ENCODE measurements around a stretch of chr5.

DNA sequence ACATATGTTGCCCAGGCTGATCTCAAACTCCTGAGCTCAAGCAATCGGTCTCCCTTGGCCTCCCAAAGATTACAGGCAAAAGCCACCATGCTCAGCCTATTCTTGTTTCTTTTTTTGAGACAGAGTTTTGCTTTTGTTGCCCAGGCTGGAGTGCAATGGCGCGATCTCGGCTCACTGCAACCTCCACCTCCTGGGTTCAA is 13.5 kb downstream of the RNF44 start:
- PRO-cap, 3 experiments, result no peak in any of the 3 experiments
- RAMPAGE, long total RNA, result no peak

DNA sequence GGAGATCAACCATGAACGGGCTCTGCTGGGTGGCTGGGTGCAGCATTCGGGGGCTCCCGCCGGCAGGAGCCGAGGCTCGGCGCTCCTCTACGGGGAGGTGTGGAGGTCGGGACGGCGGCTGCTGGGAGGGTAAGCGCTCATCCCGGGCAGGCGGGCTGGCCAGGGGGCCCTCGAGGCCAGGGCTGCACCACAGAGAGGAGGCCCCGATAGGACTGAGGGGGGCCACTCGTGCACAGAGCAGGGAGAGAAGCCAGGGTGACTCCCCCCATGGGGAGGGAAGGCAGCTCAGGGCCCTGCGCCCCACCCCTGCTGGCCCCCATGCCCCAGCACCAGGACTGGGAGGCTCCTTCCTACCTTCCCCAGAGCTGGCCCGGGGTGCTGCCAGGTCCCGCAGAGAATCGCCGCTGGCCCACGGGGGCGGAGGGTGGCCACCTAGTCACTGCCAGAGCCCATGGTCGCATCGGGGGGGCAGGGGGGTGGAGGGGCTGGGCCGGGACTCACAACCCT is 5.1 kb downstream of the RNF44 start:
- PRO-cap, 3 experiments, result no peak in any of the 3 experiments
- RAMPAGE, long total RNA, result no peak

GRCh38 chr5:176537674-176538017 is 444 bp upstream of the RNF44 start:
- PRO-cap, 3 experiments, result peak in 3 of 3 experiments; most common minus-strand start chr5:176537860 (in 3)
- RAMPAGE, long total RNA, result no peak

GRCh38 chr5:176542903-176543758 is 5.9 kb upstream of the RNF44 start:
- PRO-cap, 3 experiments, result peak in 3 of 3 experiments; most common plus-strand start chr5:176543541 (in 3); most common minus-strand start chr5:176543112 (in 1)
- RAMPAGE, long total RNA, result no peak

- PRO-cap, 3 experiments, result no peak in any of the 3 experiments
- RAMPAGE, long total RNA, result no peak
These were observed 27.0 kb downstream of the CDHR2 start for GRCh38 chr5:176576187-176576412.

- PRO-cap, 3 experiments, result no peak in any of the 3 experiments
- RAMPAGE, long total RNA, result no peak
These were observed 9.2 kb upstream of the NSD1 start for GRCh38 chr5:177124269-177124853.

DNA sequence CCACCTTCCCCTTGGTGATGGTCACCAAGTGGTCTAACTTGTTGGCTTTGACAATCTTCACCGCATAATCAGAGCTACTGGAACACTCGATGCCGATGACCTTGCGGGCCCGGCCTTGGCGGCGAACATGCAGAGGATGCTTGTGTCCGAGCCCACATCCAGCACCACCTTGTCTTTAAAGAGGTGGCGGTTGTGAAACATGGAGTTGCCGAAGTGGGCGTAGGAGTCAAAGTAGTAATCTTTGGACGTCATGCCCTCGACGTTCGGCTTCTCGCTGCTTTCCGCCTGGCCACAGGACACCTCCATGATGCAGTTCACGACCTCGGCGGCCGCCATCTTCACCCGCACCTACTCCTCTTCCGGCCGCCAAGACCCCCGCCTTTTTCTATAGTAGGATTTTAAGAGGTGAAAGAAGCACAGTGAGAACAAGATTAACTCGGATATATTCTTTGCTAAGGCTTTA is 37.2 kb downstream of the RAB24 start:
- PRO-cap, 3 experiments, result no peak in any of the 3 experiments
- RAMPAGE, long total RNA, result no peak

GRCh38 chr5:177318543-177318936 is 6.8 kb upstream of the MXD3 start:
- PRO-cap, 3 experiments, result no peak in any of the 3 experiments
- RAMPAGE, long total RNA, result no peak

GRCh38 chr5:177355737-177356203 is 2.0 kb upstream of the RGS14 start:
- PRO-cap, 3 experiments, result no peak in any of the 3 experiments
- RAMPAGE, long total RNA, result no peak

GRCh38 chr5:177425545-177426471 is 668 bp upstream of the GRK6 start:
- PRO-cap, 3 experiments, result peak in 3 of 3 experiments; most common plus-strand start chr5:177426062 (in 3); most common minus-strand start chr5:177426250 (in 3)
- RAMPAGE, long total RNA, result no peak

GRCh38 chr5:177458248-177458778 is 11.7 kb downstream of the PRR7 start:
- PRO-cap, 3 experiments, result no peak in any of the 3 experiments
- RAMPAGE, long total RNA, result no peak

DNA sequence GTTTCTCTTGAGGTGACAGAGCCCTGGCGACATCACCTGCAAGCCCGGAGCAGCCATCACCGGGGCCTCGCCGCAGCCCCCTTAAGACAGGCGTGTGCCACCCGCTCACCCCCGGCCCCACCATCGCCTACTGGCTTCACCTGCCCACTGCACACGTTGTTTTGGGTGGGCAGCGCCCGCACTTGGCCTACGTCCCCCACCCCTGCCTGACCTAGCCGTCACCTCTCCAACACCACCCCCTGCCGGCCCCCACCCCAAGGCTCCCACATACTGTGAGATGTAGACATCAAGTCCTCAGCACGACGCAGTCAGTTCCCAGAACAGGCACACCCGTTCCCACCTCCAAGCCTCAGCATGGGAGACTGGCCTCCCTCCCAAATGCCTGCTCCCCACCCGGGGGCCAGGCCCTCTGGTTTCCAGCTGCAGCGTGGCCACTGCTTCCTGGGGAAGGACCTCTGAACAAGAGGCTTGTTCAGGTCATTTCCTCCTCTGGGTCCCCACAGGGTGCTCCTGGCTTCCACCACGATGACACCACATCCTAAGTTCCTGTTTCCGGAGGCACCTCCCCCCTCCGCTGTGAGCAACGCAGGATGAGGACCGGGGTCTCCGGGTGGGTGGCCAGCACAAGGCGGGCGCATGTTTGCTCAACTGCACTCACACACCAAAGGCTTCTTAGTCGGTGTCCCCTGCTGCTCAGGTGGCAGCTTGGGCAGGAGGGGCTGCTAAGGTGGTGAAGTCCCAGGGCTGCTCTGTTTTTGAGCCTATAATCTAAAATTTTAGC is 11.3 kb downstream of the DBN1 start:
- PRO-cap, 3 experiments, result no peak in any of the 3 experiments
- RAMPAGE, long total RNA, result no peak

DNA sequence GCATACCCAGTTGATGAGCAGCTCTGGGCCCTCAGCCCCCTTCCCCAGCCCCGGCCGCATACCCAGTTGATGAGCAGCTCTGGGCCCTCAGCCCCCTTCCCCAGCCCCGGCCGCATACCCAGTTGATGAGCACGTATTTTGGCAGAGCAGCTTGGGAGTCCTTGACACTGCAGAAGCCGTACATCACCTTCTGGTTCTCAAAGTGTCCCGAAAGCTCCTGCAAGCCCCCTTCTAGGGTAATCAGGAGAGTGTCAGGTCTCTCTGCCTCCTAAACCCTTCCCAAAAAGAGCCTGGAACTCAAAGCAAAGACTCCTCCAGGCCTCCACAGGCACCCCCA is 5.5 kb downstream of the DBN1 start:
- PRO-cap, 3 experiments, result no peak in any of the 3 experiments
- RAMPAGE, long total RNA, result no peak

DNA sequence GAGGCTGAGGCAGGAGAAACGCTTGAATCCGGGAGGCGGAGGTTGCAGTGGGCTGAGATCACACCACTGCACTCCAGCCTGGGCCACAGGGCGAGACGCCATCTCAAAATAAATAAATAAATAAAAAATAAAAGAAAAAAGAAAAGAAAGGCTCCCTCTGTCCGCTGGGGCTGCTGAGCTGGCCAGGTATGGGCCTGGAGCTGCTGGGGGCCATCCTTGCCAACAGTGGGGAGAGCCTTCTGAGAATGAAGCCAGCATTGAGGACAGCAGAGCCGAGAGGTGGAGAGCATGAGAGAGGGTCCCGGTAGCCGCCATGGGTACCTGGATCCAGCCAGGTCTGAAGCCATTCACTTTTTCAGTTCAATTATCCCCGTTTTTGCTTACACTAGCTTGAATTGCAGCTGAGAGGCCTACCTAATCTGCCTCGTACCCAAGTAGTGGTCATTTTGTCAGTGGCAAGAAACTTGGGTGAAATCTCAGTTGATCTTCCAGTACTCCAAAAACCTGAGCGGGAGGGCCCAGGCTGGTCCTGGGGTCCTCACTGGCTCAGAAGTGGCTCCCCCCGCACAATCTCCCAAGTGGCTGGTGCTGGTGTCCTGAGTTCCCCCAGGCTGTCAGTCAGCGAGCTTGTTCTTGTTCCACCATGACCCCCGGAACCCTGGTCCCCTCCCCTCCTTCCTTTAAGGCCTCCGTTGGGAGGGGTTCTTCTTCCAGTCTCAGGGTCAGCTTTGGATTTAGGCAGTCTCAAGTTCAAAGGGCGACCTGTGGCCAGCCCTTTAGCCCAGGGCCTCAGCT is 4.1 kb upstream of the DBN1 start:
- PRO-cap, 3 experiments, result no peak in any of the 3 experiments
- RAMPAGE, long total RNA, result no peak

GRCh38 chr5:177483177-177483850 is 9.9 kb upstream of the DBN1 start:
- PRO-cap, 3 experiments, result no peak in any of the 3 experiments
- RAMPAGE, long total RNA, result no peak

GRCh38 chr5:177502087-177502784 is 4.8 kb upstream of the PDLIM7 start:
- PRO-cap, 3 experiments, result no peak in any of the 3 experiments
- RAMPAGE, long total RNA, result no peak

DNA sequence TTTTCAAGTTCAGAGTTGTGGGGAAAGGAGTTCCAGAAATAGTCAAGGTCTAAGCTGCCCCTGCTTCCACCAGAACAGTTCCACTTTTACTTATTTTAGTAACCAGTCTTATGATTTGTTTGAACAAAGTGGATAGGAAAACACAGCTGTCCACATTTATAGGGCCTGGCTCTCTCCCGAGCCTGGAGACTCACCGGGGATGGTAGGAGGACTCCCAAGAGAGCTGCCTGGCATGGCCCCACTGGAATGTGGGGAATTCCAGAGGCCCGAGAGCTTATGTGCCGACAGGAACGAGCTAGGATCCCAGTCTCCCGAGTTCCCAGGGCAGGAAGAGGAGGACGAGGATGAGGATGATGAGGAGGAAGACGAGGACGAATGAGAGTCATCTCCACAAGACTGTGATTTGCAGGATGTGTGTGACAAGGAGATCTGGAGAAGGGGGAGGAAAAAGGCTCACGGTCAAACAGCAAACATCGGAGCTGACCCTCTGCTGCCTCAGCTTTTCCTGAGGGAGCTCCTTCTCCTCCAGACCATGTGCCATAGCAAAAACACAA is 16.6 kb downstream of the FAM193B start:
- PRO-cap, 3 experiments, result no peak in any of the 3 experiments
- RAMPAGE, long total RNA, result no peak

DNA sequence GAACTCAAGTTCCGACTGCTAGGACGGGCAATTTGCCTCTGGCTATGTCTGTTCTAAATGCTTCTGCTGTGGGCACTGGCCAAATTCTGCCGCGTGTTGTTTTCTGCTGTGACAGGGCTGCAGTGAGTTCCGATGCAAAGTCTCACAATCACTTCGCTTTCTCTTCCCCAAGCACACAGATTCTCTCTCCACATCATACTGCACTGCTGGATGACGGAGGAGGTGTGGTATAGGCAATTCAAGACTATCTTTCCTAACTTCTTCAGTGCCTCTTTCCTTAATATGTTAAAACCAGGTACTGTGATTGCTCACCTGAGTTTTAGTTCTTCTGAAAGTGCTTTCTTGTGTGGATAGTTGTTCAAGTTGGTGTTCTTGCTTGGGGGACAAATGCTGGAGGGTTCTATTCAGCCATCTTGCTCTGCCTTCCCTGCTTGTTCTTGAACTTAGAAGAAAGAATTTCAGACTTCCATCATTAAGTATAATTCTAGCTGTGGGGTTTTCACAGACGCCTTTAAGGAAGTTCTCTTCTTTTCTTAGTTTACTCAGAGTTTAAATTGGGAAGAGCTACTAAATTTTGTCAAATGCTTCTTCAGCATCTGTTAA is 41.7 kb downstream of the B4GALT7 start:
- PRO-cap, 3 experiments, result no peak in any of the 3 experiments
- RAMPAGE, long total RNA, result no peak

GRCh38 chr5:177671723-177672598 is 72.0 kb downstream of the B4GALT7 start:
- PRO-cap, 3 experiments, result peak in 2 of 3 experiments; most common plus-strand start chr5:177672309 (in 1); most common minus-strand start chr5:177672235 (in 2)
- RAMPAGE, long total RNA, result no peak

DNA sequence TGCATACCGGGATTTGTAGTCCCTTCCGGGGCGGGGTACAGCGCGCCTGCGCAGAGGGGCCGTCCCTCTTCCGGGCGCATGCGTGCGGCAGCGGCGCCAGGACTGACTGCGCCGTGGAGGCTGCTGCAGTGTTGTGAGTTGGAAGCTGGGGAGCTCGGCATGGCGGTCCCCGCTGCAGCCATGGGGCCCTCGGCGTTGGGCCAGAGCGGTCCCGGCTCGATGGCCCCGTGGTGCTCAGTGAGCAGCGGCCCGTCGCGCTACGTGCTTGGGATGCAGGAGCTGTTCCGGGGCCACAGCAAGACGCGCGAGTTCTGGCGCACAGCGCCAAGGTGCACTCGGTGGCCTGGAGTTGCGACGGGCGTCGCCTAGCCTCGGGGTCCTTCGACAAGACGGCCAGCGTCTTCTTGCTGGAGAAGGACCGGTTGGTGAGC is 120.6 kb downstream of the PROP1 start:
- PRO-cap, 3 experiments, result no peak in any of the 3 experiments
- RAMPAGE, long total RNA, result no peak

Data from cerebellum (tissue), 5 donors.